Peyer's patch (tissue), 4 donors: Measurements from ENCODE around the gene KRT78.

DNA sequence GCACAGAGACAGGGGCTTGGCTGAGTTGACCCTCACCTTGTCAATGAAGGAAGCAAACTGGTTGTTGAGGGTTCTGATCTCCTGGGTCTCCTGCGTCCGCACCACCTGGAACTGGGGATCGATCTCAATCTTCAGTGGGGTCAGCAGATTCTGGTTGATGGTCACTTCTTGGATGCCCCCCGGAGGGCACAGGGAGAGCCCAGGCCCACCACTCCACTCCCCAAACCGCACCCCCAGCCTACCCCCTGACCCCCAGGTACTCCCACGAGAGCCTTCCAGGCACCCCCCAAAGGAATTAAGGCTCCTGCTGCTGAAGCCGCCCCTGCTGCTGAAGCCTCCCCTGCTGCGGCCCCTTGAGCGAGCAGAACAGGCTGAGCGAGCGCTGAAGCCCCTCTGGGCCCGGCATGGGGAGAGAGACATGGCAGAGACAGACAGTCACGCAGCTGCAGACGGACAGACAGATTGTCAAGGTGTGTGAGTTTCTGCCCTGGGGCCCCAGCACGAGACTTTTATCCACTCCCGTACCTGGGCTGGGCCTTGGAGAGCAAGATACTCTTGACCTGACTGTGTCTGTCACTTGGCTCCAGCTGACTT lies at the start of gene KRT78:
KRT78 (minus strand) TSS at position 484 of the 594 bp plus-strand sequence.
- PRO-cap, result no peak
- RAMPAGE, long total RNA, 4 experiments, result no peak in any of the 4 experiments

GRCh38 chr12:52884177-52884999 lies 20.5 kb downstream of the KRT8 start:
- PRO-cap, result bidirectional peak, plus-strand start at chr12:52884729, minus-strand start at chr12:52884618
- RAMPAGE, long total RNA, 4 experiments, result no peak in any of the 4 experiments

DNA sequence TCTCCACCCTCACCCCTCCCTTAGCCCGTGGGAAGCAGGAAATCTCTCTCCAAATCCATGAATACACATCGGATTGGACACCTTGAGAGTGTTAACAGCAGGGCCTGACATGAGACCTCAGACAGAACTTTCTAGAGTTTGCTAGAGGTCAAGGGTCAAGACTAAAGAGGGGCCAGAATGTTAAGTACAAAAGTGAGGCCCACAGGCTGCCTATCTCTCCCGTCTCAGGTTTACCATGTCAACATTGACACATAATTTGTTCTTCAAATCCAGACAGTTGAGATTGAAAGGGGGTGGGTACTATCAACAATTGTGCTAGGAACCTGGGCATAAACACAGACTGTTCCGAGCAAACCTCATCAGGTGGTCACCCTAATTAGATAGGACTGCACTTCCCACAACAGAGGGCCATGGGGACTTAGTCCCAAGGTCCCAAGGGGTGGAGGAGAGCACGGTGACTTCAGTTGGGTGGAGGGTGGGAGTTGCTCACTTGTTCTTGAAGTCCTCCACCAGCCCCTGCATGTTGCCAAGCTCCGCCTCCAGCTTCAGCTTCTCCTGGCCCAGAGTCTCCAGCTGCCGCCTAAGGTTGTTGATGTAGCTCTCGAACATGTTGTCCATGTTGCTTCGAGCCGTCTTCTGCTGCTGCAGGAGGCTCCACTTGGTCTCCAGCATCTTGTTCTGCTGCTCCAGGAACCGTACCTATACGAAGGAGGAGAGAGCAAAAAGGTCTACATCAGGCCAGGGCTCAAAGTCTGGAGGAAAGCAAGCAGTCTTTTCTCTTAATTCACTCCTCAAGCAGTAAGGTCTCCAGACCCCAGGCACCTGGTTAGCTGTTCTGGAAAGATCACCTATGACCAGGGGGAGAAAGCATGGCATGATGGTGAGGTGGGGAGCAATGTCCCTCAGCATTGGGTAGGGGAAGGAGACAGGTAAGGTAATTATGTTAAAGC lies 3.2 kb downstream of the KRT8 start:
- PRO-cap, result bidirectional peak, plus-strand start outside the sequence, minus-strand start at position 737 of the sequence
- RAMPAGE, long total RNA, 4 experiments, result no peak in any of the 4 experiments

DNA sequence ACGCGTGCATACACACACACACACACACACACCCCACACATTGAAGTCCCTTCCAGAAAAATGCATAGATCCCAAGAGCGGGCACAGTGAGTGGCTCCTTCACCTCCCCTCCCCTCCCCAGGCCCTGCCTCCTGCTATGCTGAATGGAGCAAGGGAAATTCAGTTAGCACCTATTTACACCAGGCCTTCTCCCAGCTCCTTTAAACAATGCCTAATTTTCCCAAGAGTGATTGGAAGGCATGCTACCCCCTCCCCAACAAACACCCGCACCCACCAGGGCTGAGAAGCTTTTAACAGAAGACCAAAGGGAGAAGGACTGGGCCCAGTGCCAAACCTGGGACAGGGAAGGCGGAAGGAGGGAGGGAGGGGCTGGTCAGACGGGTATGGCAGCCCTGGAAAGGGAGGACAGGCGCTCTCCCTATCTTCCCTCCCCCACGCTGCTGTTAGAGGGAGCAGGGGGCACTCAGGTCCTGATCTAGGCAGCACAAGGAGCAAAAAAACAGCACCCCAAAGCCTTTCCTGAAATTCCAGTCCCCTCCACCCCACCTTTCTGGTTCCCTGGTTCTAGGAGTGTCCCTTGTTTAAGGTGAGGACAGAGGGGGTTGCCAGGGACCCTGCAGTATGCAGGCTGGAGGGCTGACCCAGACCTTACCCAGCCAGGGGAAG lies 2.2 kb upstream of the KRT8 start:
- PRO-cap, result unidirectional peak, plus-strand start at position 393 of the sequence
- RAMPAGE, long total RNA, 4 experiments, result no peak in any of the 4 experiments

- PRO-cap, result no peak
- RAMPAGE, long total RNA, 4 experiments, result no peak in any of the 4 experiments
Measured at GRCh38 chr12:52908492-52908928, 3.6 kb upstream of the KRT8 start.

DNA sequence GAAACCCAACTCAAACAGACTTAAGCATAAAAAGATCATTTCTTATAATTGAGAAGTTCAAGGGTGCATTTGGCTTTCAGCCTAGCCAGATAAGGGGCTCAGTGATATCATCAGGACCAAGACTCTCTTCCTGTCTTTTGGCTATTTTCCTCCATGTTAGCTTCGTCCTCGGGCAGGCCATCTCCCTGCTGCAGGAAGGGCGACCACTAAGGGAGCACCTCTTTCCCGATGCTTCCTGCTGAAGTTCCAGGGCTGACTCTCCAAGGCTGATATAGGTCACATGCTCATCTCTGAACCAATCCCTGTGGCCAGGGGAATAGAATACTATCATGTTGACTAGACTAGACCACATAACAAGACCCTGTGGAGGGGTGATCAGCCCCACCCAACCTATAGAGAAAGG lies 9.8 kb upstream of the KRT8 start:
- PRO-cap, result unidirectional peak, minus-strand start at position 234 of the sequence
- RAMPAGE, long total RNA, 4 experiments, result no peak in any of the 4 experiments

- PRO-cap, result bidirectional peak, plus-strand start at chr12:52927435, minus-strand start at chr12:52927274
- RAMPAGE, long total RNA, 4 experiments, result no peak in any of the 4 experiments
Measured at GRCh38 chr12:52927141-52927830, 21.6 kb upstream of the KRT18 start.

DNA sequence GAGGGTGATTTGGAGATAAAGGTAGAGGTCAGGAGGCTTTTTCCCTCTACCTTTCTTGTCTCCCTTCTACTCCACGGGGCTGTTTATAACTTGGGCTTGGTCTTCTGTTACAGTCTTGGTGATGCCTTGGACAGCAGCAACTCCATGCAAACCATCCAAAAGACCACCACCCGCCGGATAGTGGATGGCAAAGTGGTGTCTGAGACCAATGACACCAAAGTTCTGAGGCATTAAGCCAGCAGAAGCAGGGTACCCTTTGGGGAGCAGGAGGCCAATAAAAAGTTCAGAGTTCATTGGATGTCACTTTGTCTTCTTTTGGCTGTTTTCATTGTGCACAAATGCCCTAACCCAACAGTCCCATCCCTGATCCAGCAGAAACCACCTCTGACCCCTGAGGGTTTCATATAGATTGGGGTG lies 3.7 kb downstream of the KRT18 start:
- PRO-cap, result no peak
- RAMPAGE, long total RNA, 4 experiments, result no peak in any of the 4 experiments

GRCh38 chr12:53080795-53081257 lies 1.6 kb upstream of the SPRYD3 start:
- PRO-cap, result no peak
- RAMPAGE, long total RNA, 4 experiments, result no peak in any of the 4 experiments

DNA sequence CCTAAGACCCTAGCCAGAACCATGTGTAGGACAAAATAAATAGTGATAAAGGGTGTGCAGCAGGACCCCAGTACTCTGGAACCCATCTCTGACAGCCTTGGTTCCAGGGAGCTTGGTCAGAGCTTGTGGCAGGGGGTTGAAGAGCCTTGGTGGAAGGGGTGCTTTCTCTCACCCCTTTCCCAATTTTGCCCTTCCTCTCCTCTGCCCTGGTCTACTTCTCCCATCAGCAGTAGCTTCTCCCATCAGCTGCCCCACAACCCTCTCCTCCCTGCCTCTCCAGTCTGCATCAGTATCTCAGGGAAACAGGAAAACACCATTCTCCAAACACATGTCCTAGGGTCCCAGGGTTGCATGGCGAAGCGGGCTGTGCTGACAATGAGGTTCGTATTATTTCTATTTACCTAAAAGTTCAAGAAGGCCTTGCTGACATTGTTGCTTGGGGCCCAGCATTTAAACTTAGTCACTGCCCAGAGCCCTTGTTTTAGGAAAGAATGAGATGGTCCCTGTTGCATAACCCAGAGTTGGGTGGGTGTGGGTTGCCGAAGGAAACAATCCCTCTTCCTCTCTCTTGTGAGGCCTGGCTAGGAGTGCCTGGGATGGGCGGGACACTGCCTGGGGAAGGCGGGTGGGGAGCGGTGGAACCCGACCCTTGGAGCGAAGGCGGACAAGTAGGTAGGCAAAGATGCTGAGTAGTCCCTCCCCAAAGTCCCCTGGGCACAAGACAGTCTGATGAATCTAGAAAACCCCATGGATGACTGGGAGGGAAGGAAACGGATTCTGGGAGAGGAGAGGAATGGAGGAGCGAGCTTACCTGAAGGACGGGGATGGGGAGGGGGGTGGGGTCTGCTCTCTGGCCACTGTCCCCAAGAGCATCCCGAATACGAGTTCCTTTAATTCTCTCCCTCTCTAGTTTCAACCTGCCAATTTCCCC lies 1.2 kb upstream of the IGFBP6 start:
- PRO-cap, result unidirectional peak, plus-strand start at position 518 of the sequence; unidirectional peak, plus-strand start at position 571 of the sequence; unidirectional peak, plus-strand start at position 679 of the sequence; unidirectional peak, plus-strand start at position 769 of the sequence
- RAMPAGE, long total RNA, 4 experiments, result no peak in any of the 4 experiments

DNA sequence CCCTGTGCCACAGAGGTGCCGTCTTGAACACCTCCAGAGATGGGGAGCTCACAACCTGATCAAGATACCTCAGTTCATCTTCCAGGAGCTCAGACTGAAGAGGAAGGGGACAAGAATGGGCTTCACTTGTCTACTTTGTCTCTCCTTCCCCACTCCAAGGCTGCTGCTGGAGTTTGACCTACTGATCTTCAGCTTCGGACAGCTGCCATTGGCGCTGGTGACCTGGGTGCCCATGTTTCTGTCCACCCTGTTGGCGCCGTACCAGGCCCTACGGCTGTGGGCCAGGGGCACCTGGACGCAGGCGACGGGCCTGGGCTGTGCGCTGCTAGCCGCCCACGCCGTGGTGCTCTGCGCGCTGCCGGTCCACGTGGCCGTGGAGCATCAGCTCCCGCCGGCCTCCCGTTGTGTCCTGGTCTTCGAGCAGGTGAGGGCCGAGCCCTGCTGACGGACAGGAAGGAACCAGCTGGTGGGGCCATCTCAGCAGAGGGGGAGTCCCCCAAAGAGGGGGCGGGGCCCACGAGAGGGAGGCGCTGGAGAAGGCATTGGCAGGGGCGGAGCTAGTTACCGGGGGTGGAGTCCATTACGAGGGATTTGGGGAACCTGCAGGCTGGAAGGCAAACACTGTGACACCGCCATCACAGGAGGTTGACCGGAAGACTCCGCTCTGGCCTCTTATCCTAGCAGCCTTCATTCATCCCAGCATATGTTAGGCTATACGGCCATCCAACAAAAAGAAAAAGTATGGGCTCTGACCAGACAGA lies 12.1 kb downstream of the SOAT2 start:
- PRO-cap, result no peak
- RAMPAGE, long total RNA, 4 experiments, result no peak in any of the 4 experiments

- PRO-cap, result no peak
- RAMPAGE, long total RNA, 4 experiments, result no peak in any of the 4 experiments
Measured at GRCh38 chr12:53159163-53159803, 21.2 kb upstream of the ZNF740 start.

DNA sequence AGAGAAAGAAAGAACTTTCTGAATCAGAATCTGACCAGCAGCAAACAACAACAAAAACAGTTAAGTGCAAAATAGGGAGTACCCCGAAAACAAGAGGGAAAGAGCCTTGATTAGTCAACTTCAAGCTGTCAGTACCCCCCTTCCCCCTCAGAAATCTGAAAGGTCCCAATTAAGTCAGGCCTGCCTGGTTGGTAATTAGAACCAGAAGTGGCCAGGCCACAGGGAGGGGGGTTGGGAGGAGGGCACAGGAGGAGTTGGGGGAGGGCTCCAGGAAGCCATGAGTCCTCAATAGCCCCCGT lies 9.7 kb downstream of the RARG start:
- PRO-cap, result no peak
- RAMPAGE, long total RNA, 4 experiments, result no peak in any of the 4 experiments

- PRO-cap, result no peak
- RAMPAGE, long total RNA, 4 experiments, result no peak in any of the 4 experiments
Measured at GRCh38 chr12:53252457-53253205, 736 bp downstream of the MFSD5 start.

DNA sequence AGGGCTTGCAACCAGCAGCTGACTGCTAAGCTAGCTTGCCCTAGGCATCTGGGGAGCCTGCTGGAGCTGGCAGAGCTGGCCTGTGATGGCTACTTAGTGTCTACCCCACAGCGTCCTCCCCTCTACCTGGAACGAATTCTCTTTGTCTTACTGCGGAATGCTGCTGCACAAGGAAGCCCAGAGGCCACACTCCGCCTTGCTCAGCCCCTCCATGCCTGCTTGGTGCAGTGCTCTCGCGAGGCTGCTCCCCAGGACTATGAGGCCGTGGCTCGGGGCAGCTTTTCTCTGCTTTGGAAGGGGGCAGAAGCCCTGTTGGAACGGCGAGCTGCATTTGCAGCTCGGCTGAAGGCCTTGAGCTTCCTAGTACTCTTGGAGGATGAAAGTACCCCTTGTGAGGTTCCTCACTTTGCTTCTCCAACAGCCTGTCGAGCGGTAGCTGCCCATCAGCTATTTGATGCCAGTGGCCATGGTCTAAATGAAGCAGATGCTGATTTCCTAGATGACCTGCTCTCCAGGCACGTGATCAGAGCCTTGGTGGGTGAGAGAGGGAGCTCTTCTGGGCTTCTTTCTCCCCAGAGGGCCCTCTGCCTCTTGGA lies 1.1 kb downstream of the ESPL1 start:
- PRO-cap, result no peak
- RAMPAGE, long total RNA, 4 experiments, result no peak in any of the 4 experiments

DNA sequence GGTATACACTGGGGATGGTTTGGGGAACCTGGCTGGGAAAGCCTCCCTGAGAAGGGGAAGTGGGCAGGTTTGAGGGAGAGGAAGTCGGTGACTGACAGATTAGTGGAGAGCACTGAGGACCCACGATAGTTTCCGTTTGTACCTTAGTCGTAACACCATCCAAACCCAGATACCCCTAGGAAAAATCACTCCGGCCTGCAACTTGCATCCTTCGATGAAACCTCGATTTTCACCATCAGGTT lies 2.9 kb upstream of the AAAS start:
- PRO-cap, result unidirectional peak, plus-strand start at position 128 of the sequence
- RAMPAGE, long total RNA, 4 experiments, result no peak in any of the 4 experiments

DNA sequence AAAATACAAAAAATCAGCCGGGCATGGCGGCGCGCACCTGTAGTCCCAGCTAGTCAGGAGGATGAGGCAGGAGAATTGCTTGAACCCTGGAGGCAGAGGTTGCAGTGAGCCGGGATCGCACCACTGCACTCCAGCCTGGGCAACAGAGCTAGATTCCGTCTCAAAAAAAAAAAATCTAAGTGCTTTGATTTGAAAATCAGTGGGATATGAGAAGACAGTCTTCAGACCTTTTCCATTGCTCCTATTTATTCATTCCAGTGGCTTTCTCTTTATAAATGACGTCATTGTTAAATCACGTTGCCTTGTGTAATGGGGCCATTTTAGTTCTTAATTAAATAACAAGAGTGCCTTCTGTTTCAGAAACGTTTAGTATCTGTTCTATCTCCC lies 10.5 kb downstream of the SP1 start:
- PRO-cap, result no peak
- RAMPAGE, long total RNA, 4 experiments, result no peak in any of the 4 experiments

- PRO-cap, result no peak
- RAMPAGE, long total RNA, 4 experiments, result no peak in any of the 4 experiments
Measured at GRCh38 chr12:53415313-53415575, 8.4 kb upstream of the AMHR2 start.

GRCh38 chr12:53455175-53455747 lies 3.4 kb downstream of the PCBP2 start:
- PRO-cap, result no peak
- RAMPAGE, long total RNA, 4 experiments, result no peak in any of the 4 experiments

- PRO-cap, result no peak
- RAMPAGE, long total RNA, 4 experiments, result no peak in any of the 4 experiments
Measured at GRCh38 chr12:53601367-53602030, 24.7 kb downstream of the ATF7 start.